H1 (cell line): ENCODE measurements around the genes ANKUB1 and ERICH6.

DNA sequence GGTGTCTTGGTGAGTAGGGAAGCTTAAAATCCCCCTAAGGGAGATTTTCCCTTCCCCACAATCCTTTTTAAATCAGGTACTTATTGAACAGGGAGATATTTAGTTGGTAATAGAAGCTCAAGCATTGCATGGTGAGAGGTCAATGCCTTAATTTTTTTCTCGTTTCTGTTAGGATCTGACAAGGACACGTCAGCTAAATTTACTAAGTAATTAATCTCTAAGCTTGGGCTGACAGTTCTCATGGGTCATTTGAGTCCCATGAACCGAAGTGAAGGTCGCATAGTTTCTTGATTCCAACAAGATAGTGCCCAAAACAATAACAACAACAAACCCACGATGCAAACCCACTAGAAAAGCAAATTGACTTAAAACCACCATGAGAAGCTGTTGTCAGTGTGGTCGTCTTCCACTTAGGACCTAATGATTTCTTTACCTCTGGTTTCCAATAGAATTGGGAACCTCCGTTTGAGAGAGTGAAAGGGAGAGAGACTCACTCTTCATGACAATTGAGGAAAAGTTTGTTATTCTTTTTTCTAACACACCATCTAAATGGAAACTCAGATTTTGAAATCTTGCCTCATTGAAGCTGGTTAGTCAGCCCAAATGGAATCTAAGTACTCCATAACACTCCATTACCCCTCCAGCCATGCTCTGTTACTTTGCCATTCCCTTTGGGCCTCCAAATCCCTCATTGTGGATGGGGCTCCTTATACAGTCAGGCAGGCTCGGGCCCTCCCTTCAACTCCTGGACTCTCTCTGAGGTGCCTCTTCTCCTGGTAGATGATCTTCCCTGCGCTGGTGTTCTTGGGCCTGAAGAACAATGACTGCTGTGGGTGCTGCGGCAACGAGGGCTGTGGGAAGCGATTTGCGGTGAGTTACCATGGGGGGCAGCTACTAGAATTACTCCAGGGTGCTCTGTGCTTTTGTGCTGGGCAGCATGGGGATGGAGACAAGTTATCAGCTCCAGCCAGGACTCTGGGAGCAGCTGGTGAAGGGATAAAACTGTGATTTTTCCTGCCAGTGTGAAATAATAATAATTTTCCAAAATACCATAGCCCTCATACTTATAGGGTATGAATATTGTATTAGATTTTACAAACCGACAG lies 899 bp downstream of the TM4SF4 start:
- RRBS, result no CpG with 5 or more reads among the region's 14 CpGs
CAGE:
- cytosol, long polyA plus RNA, result no peak
- long polyA plus RNA, result no peak
- nucleus, long polyA plus RNA, result no peak

DNA sequence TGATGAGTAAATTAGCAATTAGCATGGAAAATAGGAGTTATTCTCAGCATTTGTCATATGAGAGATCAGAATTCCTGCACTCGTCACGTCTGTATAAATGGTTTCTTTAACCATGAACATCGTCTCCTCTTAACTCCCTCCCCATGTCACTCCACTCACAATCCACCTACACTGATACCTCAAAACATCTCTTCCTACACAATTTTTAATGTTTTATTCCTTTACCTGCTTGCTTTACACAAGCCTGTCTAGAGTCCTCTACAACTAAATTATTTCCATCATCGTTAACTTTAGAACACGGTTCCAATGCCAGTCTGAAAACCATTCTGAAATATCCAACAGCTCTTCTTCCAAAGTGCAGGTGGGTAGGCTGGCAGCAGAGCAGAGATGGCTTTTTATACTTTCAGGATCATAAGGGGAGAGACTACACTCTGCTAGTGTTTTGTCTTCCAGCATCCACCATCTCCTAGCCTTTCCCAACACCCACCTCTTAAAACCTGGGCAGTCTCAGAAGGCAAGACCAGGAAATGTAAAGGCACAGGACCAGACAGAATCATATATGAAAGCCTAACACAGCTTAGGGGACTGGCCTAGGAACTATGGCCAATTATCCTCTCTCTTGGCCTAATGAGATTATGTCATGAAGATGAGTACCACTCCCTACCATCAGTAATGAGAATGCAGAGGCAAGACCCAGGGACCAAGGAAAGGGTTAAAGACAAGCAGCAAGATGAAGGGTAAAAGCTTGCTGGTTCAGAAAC lies 45.0 kb downstream of the WWTR1 start:
- RRBS, result no CpG with 5 or more reads among the region's 5 CpGs
CAGE:
- cytosol, long polyA plus RNA, result no peak
- long polyA plus RNA, result no peak
- nucleus, long polyA plus RNA, result no peak

GRCh38 chr3:149654028-149654760 lies 3.6 kb downstream of the WWTR1 start:
- RRBS, result no CpG with 5 or more reads among the region's 1 CpG
CAGE:
- cytosol, long polyA plus RNA, result no peak
- long polyA plus RNA, result no peak
- nucleus, long polyA plus RNA, result no peak

- RRBS, result no CpG with 5 or more reads among the region's 3 CpGs
CAGE:
- cytosol, long polyA plus RNA, result no peak
- long polyA plus RNA, result no peak
- nucleus, long polyA plus RNA, result no peak
Measured at GRCh38 chr3:149781344-149781617, 11.1 kb downstream of the ANKUB1 start.

DNA sequence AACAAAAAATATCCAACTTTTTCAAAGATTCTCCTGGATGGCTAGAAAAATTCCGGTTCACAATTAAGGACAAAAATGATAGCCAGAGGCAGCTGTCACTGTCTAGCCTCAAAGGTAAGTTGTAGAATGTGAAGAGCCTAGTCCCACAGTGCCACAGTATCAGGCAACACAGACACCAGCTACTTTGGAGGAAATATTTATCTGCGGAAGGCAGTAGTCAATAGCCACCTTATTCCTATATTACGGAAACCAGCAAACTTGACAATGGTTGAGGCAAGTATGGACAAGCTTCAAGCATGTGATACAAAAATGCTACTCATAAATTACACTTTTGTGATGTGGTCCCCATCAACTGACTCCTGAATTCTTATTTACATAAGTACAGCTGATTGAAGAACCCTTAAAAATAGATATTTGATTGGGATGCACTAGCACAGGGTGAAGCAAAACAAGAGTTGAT lies at the start of gene ANKUB1:
ANKUB1 (minus strand) TSS at position 170 of the 460 bp plus-strand sequence.
- RRBS, result no CpG with 5 or more reads among the region's 3 CpGs
CAGE:
- cytosol, long polyA plus RNA, result no peak
- long polyA plus RNA, result no peak
- nucleus, long polyA plus RNA, result no peak

GRCh38 chr3:149968199-149968702 lies 2.4 kb downstream of the PFN2 start:
- RRBS, result 54% methylated on average over 5 of the region's 8 CpGs
CAGE:
- cytosol, long polyA plus RNA, result no peak
- long polyA plus RNA, result no peak
- nucleus, long polyA plus RNA, result no peak

DNA sequence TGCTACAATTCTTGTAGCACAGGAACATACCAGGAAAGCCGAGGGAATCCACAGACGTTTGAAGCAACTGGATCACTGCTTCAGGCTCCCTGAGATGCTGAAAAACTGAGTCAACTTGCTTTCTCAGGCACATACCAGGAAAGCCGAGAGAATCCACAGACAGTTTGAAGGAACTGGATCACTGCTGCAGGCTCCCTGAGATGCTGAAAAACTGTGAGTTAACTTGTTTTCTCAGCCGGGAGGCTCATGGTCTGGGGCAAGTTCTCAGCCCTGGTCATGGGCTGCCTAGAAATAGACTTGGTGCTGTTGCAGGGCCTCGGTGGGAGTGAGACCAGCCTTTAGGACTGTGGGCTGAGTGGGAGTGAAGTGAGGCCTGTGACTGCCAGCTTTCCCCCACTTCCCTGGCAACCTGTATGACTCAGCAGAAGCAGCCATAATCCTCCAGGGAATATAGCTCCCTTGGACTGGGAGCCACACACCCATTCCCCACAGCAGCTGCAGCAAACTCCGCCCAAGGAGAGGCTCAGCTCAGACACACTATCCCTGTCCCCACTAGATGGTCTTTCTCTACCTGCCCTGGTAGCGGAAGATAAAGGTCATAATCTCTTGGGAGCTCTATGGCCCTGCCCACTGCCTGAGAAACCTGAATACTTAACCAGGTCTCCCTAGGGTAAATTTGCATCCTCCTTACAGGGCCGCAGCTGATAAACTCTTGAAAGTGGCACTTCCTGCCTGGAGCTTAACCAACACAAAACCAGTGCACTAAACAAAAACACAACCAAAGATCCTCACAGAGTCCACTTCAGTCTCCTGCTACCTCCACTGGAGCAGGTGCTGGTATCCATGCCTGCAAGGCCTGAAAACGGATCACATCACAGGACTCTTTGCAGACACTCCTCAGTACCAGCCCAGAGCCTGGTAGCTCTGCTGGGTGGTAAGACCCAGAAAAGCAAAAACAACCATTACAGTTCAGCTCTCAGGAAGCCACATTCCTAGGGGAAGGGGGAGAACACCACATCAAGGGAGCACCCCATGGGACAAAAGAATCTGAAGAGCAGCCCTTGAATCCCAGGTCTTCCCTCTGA lies 52.1 kb upstream of the PFN2 start:
- RRBS, result no CpG with 5 or more reads among the region's 9 CpGs
CAGE:
- cytosol, long polyA plus RNA, result no peak
- long polyA plus RNA, result no peak
- nucleus, long polyA plus RNA, result no peak

GRCh38 chr3:150225859-150226543 lies 182.1 kb upstream of the TSC22D2 start:
- RRBS, result no CpG with 5 or more reads among the region's 11 CpGs
CAGE:
- cytosol, long polyA plus RNA, result no peak
- long polyA plus RNA, result no peak
- nucleus, long polyA plus RNA, result no peak

- RRBS, result no CpG with 5 or more reads among the region's 5 CpGs
CAGE:
- cytosol, long polyA plus RNA, result no peak
- long polyA plus RNA, result no peak
- nucleus, long polyA plus RNA, result no peak
Measured at GRCh38 chr3:150255219-150255983, 152.7 kb upstream of the TSC22D2 start.

DNA sequence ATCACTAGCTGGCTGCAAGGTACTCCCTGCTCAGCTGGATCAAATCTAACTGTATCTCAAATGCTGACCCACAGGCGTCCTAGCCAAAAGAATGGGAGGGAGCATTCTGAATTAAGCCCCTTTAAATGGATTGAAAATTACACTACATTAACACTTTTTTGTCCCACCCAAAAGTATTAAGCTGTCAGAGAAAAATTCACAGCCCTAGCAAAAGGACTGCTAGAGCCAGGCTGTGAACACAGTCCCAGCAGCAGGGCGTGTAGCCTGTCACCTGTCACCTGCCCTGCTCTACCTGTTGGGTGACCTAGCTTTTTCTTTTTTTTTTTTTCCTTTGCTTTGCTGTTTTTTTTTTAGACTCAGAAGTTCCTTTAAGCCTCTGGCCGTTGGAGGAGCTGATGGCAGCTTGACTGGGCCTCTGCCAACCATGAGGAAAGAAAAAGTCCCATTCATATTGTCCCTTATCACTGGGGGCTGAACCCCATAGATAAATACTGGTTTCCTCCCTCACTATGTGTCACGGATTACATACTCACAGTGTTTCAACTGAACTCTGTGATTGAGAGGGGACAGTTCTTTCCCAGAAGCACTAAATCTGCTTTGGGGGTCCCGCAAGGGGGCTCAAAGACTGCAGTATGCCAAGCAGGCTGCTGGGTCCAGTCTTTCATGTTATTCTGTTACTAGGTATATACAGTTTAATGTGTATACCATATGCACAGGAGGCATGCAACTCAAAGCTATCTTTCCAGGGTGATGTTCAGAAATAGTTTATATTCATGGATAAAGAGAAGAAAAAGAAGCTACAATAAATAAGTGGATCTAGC lies 93.4 kb upstream of the TSC22D2 start:
- RRBS, result no CpG with 5 or more reads among the region's 5 CpGs
CAGE:
- cytosol, long polyA plus RNA, result no peak
- long polyA plus RNA, result no peak
- nucleus, long polyA plus RNA, result no peak

- RRBS, result no CpG with 5 or more reads among the region's 5 CpGs
CAGE:
- cytosol, long polyA plus RNA, result no peak
- long polyA plus RNA, result no peak
- nucleus, long polyA plus RNA, result no peak
Measured at GRCh38 chr3:150441375-150442187, 33.5 kb downstream of the TSC22D2 start.

- RRBS, result no CpG with 5 or more reads among the region's 5 CpGs
CAGE:
- cytosol, long polyA plus RNA, result no peak
- long polyA plus RNA, result no peak
- nucleus, long polyA plus RNA, result start-site peak on the plus strand at chr3:150458778-150458914, 11 reads
Measured at GRCh38 chr3:150458655-150459324, 50.7 kb downstream of the TSC22D2 start.

DNA sequence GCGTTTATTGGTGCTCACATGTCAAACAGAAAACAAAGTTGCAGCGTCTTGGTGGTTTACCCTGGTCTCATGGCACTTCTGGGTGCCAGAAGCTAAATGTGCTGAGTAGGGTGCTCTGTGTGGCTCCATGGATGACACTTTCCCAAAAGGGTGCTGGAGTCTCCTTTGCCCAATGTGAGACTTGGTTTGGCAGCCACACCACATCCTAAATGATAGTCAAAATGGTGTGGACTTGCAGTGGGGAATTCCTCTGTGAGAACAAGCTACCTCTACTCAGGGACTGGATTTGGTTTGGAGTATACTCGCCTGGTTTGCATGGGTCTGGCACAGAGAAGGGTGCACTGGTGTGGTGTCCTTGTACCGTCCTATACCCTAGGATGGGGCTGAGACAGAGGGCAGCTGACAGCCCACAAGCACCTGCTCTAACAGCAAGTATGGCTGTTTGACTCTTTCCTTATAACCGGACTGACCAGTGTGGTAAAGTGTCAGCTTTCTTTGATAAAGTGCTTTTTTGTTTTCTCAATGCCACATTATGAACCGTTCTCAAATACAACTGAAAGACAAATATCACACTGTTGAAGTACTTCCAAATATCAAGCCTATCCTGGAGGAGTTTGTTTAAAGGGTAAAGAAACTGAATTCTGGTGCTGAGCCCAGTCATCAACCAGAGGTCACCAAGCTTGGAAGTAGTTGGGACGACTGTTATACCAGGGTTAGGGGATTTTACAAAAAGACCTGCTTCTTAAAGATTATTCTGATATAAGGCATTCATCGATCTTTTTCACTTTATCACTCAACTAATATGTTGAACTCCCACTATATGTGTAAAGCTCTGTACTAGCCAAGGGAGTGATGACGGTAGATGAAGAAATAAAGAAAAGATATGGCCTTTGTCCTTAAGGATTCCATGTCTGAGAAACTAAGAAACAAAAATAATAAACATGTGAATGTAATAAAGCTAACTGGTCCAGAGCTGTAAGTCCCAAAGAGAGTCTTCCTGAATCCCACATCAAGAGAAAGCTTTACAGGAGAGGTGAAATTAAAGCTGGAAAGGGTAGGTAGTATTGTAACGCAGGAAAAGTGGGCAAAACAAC lies 7.3 kb downstream of the SERP1 start:
- RRBS, result no CpG with 5 or more reads among the region's 10 CpGs
CAGE:
- cytosol, long polyA plus RNA, result no peak
- long polyA plus RNA, result no peak
- nucleus, long polyA plus RNA, result no peak

DNA sequence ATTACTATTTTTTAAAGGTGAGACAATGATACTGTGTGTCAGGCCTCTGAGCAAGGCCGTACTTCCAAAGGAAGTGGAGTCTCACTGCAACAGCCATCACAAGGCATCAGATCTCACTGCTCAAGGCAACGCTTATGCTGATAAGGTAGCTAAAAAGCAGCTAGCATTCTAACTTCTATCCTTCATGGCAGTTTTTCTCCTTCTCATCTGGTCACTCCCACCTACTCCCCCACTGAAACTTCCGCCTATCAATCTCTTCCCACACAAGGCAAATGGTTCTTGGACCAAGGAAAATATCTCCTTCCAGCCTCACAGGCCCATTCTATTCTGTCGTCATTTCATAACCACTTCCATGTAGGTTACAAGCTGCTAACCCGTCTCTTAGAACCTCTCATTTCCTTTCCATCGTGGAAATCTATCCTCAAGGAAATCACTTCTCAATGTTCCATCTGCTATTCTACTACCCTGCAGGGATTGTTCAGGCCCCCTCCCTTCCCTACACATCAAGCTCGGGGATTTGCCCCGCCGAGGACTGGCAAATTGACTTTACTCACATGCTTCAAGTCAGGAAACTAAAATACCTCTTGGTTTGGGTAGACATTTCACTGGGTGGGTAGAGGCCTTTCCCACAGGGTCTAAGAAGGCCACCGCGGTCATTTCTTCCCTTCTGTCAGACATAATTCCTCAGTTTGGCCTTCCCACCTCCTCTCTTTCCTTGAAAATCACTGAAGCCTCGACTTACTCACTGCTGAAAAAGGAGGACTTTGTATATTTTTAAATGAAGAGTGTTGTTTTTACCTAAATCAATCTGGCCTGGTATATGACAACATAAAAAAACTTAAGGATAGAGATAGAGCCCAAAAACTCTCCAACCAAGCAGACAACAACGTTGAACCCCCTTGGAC lies 2.1 kb upstream of the SELENOT start:
- RRBS, result no CpG with 5 or more reads among the region's 13 CpGs
CAGE:
- cytosol, long polyA plus RNA, result no peak
- long polyA plus RNA, result no peak
- nucleus, long polyA plus RNA, result no peak

DNA sequence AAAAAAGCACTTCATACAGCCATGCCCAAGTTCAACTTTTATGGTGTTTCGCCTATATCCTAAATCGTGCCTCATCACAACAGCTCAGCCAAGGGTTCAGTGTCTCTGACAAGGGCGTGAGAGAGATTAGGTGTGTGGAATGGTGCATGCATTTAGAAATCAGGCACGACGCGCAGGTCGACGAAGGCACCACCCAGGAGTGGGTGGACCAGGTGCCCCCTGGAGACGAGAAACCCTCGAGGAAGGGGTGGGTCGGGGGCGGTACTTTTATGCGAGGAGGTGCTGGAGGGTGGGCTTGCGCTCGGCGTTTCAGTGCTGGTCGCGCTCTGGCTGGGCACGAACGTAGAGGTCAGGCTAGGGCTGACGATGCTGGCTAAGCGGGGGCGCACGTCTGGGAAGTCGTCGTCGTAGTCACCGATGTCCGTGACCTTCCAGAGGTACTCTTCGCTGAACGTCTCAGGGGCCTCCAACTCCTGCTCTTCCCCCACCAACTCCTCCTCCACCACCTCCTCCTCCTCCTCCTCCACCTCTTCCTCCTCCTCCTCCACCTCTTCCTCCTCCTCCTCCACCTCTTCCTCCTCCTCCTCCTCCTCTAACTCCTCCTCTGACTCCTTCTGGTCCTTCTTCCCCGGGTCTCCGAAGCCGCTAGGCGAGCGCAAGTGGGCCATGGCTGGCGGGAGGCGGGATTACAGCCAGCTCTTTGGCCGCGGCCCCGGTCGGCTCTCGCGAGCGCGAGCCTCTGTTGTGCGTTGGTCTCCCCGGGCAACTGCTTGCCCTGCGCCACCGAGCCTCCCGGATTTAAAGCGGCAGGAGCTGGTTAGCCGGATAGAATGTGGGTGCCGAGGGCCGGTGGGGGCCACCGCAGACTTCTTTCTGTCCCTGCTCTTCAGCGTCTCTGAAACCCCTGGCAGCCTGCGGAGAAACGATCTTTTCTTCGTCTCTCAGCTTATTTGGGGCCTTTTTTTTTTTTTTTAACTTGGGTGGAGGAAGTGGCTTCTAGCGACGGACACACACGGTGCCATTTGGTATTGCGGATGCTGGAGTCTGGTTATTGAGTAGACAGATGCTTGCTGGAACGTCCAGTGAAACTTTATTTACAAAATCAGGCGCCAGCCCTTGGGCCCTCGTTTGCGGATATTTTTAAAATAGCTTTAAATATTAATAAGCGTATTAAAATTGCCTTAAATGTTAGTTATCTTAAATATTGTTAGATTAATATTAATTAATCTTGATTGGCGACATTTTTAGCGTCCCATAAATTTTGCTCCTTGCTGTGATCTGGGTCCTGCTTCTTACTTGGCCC lies at the start of gene ERICH6:
ERICH6 (minus strand) TSS at position 690 of the 1,303 bp plus-strand sequence.
- RRBS, result 2% methylated on average over 16 of the region's 71 CpGs
CAGE:
- cytosol, long polyA plus RNA, result no peak
- long polyA plus RNA, result no peak
- nucleus, long polyA plus RNA, result start-site peak on the plus strand centred at position 308 of the sequence, 9 bp wide, 14 reads

DNA sequence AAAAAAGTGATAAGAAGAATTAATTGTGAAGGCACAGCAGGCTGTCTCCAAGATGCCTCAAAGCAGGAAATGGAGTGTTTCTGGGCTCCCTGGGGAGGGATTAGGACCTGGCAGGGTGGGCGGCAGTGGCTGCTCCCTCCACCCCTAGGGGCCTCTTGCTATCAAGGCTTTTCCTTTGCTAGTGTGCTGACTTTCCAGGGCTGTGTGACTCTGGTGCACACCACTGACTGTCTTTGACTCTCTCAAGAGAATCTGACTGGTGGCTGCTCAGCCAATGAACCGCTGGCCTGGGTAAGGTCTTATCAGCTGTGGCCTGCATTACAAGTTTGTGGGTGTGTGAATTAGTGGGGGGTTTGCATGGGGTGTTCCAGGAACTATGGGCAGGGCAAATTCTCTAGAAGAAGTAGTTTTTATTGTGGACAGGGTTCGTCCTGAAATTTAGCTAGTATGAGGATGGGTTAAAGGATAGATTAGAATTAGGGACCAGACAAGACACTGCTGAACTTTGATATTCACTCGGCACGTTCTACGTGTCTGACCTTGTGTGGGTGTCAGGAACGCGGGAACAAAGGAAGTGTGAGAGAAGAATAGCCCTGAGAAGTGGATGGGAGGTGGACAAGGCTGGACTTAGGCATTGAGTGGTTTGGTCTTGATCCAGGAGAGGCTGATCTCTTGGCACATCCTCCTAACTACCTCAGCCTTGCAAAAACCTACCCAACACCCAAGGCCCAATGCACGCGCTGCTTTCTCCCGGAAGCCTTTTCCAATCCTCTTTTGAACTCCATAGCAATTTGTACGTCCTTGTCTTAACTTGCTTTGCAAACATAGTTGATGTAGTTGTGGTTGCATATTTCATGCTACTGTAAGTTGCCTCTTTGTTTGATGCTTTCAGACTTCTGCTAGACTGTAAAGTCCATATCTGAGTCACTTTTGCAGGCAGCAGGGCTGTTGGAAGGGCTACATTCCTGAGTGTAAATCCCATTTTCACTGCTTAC lies 29.3 kb downstream of the SIAH2 start:
- RRBS, result no CpG with 5 or more reads among the region's 12 CpGs
CAGE:
- cytosol, long polyA plus RNA, result no peak
- long polyA plus RNA, result no peak
- nucleus, long polyA plus RNA, result no peak

DNA sequence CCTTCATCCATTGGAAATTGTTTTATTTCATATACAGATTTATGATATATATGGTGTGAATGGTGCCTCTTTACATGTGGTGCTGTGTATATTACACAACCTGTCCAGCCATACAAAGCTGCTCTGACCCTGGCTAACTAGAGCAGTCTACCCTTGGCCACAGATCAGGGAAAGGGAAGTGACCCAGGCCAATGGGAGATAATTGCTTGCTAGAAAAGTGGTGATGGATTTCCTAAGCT lies 10.5 kb upstream of the SIAH2 start:
CAGE:
- cytosol, long polyA plus RNA, result no peak
- long polyA plus RNA, result no peak
- nucleus, long polyA plus RNA, result no peak

GRCh38 chr3:151202656-151203048 lies 364 bp downstream of the GPR171 start:
- RRBS, result no CpG with 5 or more reads among the region's 2 CpGs
CAGE:
- cytosol, long polyA plus RNA, result no peak
- long polyA plus RNA, result no peak
- nucleus, long polyA plus RNA, result no peak

- RRBS, result no CpG with 5 or more reads among the region's 11 CpGs
CAGE:
- cytosol, long polyA plus RNA, result no peak
- long polyA plus RNA, result no peak
- nucleus, long polyA plus RNA, result no peak
Measured at GRCh38 chr3:151387429-151388084, 3.0 kb upstream of the P2RY12 start.

DNA sequence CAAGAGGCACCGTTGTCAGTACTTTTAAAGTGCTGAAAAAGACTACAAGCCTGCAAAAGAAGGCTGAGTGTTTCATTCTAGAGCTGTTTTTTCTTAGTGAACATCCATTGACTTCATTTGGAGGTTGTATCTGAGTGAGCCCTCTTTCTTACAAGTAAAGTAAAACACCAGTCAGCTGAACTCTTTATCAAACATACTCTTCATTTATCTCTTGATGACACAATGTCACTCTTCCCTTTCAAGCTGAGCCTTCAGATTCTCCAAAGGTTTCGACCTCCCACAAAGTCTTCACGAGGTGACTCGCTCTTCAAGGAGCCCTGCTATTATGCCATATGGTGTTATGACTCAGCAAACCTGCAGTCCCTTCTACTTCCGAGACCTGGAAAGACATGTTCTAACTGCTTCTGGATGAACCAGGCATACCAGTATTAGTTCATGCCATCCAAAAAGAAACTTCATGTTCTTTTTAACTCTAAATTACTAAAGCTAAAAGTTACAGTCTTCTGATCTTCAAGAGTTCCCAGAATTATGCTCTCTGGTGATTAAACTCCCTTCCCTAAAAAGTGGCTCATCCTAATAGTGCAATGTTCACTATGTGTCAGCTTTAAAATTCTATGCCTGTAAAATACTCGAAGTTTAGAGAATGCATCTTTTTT lies 23.2 kb downstream of the AADAC start:
- RRBS, result no CpG with 5 or more reads among the region's 6 CpGs
CAGE:
- cytosol, long polyA plus RNA, result no peak
- long polyA plus RNA, result no peak
- nucleus, long polyA plus RNA, result no peak